Occipital lobe (tissue), 2 donors: ENCODE measurements around a stretch of chr5.

GRCh38 chr5:88882270-88882875 lies 611 bp downstream of the MEF2C start:
- RAMPAGE, long total RNA = no peak

- RAMPAGE, long total RNA = no peak
These were observed 181.9 kb downstream of the CETN3 start for GRCh38 chr5:90227567-90228048.

DNA sequence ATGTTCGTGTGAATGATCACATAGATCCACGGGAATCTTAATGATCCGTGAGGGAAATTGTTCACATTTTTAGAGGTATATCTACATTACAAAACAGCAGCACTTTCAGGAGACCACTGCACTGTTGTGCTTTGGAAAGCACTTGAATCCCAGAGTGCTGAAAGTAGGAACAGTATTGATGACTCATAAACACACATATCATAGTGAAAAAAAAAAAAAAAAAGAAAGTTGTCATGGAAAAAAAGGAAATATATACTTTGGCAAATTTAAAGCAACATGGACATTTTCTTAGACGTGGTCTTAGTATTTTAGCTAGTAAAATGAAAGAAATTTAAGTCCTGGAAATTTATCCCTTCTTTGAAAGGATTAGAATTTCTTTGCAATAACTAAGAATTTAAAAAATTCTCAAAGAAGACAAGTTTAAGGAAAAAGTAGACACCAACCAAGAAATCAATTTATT lies 55.4 kb downstream of the ADGRV1 start:
- RAMPAGE, long total RNA = no peak

DNA sequence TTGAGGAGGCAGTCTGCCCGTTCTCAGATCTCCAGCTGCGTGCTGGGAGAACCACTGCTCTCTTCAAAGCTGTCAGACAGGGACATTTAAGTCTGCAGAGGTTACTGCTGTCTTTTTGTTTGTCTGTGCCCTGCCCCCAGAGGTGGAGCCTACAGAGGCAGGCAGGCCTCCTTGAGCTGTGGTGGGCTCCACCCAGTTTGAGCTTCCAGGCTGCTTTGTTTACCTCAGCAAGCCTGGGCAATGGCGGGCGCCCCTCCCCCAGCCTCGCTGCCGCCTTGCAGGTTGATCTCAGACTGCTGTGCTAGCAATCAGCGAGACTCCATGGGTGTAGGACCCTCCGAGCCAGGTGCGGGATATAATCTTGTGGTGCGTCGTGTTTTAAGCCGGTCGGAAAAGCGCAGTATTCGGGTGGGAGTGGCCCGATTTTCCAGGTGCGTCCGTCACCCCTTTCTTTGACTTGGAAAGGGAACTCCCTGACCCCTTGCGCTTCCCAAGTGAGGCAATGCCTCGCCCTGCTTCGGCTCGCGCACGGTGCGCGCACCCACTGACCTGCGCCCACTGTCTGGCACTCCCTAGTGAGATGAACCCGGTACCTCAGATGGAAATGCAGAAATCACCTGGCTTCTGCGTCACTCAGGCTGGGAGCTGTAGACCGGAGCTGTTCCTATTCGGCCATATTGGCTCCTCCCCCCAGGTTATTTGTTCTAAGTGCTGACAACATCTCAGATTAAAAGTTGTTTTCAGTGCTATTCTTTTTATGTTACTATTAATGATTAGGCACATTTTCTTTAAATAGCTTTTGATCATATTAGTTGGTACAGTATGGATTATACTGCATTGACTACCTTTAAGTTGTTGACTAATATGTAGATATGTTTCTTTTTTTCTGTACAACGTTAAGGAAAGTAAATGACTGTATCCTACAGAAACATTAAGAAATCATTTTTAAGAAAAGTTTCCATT lies 370.7 kb downstream of the ADGRV1 start:
- RAMPAGE, long total RNA = no peak

DNA sequence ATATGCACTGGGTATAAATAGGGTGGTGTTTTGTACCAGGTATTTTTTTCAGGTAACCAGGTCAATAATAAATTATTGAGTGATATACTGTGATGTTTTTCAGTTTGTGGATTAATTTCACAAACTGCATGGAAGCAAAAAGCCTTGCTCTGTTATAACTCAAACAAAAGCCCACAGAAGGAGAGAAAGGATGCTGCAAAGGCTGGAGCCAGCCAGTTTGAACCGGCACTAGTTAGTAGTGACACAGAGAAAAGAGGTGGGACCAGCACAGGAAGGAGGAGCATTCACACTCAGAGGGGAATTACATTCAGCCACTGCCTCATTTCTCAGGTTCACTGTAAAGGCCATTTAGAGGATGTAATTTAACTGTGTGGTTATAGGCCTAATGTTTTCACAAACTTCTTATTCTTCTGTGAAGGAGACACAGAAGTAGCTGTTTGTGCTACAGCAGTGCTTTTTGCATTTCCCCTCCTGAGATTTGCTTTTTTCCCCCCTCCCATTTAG lies 382.0 kb downstream of the ADGRV1 start:
- RAMPAGE, long total RNA = no peak

DNA sequence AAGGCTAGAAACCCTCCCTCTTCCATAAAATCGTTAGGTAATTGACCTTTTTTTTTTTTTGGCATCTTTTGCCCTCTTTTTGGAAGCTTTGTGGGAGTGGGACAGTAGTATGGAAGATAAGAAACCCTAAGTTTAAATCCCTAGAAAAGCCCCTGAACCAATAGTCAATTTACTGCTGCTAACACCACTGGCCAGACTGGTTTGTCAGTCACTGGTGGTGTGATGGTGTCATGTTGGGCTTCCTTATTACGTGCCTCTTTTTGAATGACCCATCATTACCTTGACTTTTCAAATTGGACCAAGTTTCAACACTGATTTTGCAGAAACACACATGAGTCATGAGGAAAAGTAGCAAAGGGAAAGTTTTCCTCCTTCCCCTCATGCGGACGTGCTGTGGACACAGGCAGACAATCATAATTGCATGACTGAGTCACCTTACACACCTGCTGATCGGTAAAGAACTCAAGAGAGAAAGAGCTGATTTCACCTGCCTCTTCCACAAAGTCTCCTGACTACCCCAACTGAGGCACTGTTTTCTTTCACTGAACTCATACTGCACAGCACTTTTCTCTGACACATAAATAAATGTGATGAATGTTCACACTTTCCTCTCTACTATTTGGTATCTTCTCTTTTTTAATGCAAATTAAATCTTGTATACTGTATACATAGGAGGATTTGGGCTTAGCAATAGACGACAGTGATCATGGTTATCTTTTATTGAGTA lies 324.5 kb downstream of the ARRDC3 start:
- RAMPAGE, long total RNA = no peak

GRCh38 chr5:91150085-91150829 lies 232.9 kb downstream of the ARRDC3 start:
- RAMPAGE, long total RNA = no peak

DNA sequence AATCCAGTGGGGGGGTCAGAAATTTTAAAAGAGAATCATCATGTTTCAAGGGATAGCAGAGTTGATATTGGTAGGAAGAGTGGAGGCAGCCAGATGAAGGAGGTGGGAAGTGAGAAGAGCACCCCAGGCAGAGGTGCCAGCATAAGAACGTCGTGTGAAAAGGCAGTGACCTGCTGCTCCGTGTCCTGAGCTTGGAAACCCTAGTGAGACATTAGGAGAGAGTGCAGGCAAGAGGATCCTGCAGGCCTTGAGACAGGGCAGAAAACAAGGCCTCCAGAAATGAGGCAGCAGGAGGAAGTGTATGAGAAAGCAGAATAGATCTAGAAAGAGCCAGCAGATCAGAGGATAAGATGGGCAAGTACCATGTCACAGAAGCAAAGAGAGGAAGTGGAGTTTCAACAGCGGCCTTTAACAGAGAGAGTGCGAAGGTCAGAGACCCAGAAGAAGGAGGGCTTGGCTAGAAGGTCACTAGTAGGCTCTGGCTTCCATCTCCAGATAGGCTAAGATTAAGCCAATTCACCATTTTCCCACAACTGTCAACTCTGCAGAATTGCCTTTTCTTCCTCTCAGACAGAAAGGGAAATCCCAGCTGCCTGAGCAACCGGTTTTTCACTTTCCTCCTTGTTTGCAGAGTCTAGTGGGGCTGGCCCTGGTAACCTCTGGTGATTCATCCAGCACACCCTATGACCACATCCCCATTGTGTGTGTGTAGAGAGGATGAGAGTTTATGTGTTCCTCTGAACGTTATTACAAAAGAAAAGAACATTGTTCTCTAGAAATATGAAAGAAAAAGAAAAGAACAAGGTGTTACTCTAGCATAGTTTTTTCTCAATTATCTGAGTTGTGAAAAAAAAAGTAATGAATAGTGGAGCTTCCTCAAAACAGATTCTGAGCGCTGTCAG lies 220.6 kb downstream of the ARRDC3 start:
- RAMPAGE, long total RNA = no peak

DNA sequence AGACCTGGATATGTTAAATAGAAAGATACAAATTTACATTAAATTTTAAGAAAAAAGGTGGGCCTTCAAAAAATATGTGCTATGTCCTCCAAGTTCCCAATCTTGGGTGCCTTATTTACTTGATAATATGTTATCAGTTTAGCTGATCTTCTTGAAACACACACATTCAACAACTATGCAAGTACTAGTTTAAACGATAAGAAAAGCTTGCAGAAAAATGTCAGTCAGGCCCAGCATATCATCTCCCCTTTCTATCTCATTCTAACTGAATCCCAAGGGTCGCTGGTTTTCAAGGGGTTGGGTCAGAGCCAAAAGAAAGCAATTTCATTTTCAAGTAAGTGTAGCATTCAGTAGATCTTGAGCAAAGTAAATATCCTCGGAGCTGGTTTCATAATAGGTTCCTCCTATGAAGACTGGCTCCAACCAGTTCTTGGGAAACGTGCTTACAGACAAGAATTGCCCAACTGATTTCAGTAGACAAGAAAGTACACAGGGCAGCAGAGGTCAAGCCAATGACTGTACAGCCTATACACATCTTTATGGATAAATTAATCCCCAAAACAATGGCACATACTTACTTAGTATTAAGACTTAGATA lies 164.2 kb downstream of the ARRDC3 start:
- RAMPAGE, long total RNA = no peak

GRCh38 chr5:91279292-91279695 lies 103.8 kb downstream of the ARRDC3 start:
- RAMPAGE, long total RNA = no peak

DNA sequence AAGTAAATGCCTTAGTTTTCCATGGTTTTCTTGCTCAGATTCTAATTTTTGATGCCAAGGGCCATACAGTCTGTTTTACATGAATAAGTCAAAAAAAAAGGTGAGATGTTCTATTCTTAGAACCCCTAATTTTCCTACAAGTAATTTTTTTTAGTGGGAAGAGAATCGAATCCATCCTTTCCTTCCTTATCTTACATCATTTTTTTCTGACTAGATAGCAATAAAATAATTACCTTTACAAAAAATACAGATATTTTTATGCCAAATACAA lies 921.0 kb upstream of the NR2F1 start:
- RAMPAGE, long total RNA = no peak

DNA sequence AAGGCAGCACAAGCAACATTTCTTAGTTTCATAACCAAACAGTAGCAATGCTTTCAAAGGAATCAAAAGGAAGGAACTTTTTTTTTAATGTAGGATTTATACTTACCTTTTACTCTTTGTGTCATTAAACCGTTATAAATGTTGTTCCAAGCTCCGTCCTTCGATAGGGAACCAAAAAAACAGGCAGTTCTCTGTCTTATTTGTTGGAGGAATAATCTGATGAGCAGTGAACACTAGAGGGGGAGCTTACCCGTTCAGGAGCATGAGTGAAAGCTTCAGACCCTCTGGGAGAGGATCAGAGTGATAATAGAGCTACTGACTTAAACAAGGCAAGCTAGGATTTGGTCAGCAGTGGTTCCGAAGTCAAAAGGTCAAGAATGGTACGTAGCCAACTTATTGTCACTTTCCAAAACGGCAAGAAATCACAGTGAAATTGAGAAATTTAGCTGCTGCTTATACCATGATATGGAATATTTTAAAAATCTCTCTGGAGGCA lies 895.0 kb upstream of the NR2F1 start:
- RAMPAGE, long total RNA = no peak

DNA sequence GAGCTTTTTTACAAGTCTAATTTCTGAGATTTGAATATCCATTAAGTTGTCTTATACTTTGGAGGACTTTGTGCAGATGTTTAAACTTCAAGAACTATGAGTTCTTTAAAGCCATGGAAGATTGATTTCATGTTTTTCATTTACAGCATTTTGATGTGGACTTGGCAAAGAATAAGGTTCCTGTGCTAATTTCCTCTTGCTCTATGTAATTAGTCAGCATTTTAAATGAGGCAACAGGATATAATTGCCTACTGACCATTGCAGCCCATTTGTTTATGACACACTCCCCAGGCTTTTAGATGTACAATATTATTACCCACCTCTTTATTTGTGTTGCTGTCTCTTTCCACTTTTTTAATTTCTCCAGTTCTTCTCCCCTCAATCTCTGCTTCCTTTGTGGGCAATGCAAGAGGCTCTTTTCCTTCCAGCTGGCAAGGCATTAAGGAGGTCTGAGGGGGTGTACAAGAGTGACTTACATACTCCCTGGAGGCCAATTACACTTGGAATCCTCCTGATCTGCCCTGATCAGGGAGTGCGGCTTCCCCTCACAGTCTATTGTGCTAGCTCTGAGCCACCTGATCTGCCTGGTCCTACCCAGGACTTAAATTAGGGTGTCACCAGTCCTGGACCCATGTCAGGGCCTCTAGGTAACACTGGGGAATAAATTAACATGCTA lies 420.8 kb upstream of the NR2F1 start:
- RAMPAGE, long total RNA = no peak

DNA sequence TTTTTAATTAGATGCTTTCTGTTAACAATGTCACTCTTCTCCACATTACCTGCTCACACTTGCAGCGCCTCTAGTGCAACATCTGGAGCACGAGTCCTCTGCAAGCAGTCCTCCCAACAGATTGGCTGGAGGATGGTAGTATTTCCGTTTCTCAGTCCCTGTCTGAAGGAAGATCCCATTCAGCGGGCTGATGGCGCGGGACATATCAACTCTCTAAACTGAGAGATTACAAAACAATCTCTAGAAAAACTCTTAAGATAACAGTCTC lies 13.2 kb upstream of the NR2F1 start:
- RAMPAGE, long total RNA = no peak

- RAMPAGE, long total RNA = no peak
These were observed 12.1 kb upstream of the NR2F1 start for GRCh38 chr5:93570563-93571707.

DNA sequence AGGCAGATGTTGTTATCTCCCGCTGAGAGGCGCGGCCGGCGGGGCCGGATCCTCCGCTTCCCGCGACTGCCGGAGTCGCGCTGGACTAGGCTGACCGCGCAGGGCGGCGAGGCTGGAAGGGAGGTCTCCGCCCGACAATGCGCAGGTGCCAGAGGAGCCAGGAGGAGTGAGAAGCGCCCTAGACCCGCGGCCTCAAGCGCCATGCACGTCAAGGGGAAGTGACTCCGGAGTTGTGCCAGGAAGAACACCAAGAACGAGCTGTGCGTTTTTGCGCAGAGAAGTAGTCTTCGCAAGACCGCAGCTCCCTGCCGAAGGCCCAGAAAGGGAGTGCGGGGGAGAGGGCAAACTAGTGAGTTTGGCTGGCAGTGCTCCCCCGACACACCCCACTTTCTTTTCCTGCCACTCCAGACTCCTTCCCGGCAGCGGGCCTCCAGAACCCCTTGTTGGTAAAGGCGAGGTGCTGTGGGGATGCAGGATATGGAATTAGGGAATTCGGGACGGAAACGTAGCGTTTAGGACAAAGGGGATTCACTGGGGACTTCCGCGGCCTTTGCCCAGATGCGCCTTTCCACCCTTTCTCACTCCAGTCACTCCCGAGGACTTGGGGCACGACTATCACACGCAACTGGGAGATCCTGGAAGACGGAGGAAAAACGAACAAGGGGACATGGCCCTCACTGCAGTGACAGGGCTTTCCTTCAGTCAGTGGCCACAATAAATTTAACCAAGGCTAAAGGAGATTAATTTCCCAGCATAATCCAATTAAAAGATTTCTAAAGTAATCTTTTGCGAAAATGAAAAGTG lies 10.0 kb upstream of the NR2F1 start:
- RAMPAGE, long total RNA = no peak

DNA sequence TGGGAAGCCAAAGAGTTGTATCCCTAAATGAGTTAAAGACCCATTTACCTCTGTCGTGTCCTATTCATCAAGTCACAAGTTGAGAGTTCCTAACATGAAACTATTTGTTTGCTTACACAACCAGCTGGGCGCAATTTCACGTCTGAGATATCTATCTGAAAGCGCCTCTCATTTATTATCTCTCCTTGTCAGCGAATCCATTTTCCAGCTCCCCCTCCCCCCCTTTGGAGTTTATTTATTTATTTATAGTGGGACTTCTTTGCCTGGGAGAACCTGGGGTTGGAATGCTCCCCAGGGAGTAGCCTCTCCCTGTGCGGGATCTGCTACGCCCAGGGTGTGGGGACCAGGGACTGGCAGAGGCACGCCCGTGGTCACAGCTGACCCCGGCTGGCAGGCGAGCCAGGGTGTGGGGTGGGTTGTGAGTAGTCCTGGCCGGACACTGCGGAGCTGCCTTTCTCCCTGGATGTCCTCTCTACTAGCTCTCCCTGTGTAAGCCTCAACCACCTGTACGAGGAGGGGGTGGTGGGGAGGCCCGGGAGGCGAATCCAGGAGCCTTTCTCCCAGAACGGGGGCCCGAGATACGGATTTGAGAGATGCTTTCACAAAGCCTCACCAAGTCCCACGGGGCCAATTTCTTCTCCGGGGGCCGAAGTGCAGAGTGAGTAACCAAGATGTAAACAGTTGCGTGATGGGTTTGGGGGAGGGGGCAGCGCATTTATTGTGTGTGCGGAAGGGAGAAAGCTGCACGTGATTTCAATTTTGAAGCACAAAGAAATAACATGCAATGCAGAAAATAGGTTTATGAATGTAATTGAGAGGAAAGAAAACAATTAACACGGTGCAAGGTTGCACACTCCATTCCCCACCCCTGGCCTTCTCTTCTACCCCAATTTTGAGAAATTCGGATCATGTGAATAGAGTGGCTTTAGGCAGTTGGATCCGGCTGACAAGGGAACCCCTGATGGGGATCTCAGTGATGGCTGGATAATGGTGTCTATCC lies 15.5 kb downstream of the NR2F1 start:
- RAMPAGE, long total RNA = no peak

DNA sequence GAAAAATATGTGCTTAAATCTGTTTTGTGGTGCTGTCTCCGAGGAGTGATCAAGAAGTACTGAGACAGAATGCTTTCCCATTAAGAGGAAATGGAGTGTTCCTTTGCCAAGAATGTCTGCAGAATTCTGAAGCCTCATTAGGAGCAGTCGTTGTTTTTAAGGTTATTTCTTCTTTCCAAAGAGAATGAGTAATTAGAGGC lies 131.3 kb downstream of the MCTP1 start:
- RAMPAGE, long total RNA = no peak

DNA sequence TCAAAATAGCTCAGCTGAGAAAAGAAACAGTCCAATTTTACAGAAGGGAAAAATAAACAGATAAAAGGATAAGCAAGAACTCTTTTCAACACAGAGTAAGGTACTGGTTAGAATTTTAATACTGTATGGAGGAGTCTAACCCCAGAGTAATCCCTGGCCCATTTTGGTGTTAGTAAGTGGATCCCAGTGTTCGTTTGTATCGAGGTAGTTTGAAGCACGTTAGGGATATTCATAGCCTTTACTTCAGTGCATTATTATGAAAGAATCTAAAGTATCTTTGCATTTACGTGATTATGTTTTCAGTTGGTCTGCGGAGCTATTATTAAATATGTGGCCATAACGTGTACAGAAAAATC lies 912 bp upstream of the RHOBTB3 start:
- RAMPAGE, long total RNA = no peak

GRCh38 chr5:95734669-95735291 lies 3.6 kb downstream of the RHOBTB3 start:
- RAMPAGE, long total RNA = no peak